Peripheral blood mononuclear cell (primary cell): ENCODE results near the genes CD48, PCP4L1, CFAP126 and FCGR3B.

- PRO-cap, 8 experiments: no peak in any of the 8 experiments
Observed at GRCh38 chr1:160628778-160629110, 18.1 kb downstream of the SLAMF1 start.

GRCh38 chr1:160637980-160638636 lies 8.7 kb downstream of the SLAMF1 start:
- PRO-cap, 8 experiments: no peak in any of the 8 experiments

DNA sequence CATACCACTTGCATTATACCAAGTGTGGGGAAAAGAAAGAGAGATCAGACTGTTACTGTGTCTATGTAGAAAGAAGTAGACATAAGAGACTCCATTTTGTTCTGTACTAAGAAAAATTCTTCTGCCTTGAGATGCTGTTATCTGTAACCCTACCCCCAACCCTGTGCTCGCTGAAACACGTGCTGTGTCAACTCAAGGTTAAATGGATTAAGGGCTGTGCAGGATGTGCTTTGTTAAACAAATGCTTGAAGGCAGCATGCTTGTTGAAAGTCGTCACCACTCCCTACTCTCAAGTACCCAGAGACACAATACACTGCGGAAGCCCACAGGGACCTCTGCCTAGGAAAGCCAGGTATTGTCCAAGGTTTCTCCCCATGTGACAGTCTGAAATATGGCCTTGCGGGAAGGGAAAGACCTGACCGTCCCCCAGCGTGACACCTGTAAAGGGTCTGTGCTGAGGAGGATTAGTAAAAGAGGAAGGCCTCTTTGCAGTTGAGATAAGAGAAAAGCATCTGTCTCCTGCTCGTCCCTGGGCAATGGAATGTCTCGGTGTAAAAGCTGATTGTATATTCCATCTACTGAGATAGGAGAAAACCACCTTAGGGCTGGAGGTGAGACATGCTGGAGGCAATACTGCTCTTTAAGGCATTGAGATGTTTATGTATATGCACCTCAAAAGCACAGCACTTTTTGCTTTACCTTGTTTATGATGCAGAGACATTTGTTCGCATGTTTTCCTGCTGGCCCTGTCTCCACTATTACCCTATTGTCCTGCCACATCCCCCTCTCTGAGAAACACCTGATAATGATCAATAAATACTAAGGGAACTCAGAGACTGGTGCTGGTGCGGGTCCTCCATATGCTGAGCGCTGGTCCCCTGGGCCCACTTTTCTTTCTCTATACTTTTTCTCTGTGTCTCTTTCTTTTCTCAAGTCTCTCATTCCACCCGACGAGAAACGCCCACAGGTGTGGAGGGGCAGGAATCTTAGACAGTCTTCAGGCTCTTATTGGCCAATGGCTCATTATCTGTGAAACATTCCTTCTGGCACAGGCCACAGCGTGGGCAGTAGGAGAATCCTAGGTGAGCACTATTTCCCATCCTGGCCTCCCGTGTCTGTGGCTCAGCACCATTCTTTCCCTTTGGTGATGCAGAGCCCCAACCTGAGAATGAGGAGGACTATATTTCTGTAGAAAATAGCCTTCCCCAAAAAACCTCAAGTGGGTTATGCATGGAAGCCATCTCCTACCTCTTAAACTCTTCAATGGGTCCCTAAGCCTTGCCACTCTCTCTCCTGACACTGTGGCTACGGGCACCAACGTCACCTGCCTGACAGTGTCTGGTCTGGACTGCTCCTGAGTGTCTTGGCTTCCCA lies 5.8 kb upstream of the SLAMF1 start:
- PRO-cap, 8 experiments: no peak in any of the 8 experiments

GRCh38 chr1:160665677-160666290 lies 18.9 kb upstream of the SLAMF1 start:
- PRO-cap, 8 experiments: no peak in any of the 8 experiments

GRCh38 chr1:160678601-160679285 lies 31.9 kb upstream of the SLAMF1 start:
- PRO-cap, 8 experiments: no peak in any of the 8 experiments

DNA sequence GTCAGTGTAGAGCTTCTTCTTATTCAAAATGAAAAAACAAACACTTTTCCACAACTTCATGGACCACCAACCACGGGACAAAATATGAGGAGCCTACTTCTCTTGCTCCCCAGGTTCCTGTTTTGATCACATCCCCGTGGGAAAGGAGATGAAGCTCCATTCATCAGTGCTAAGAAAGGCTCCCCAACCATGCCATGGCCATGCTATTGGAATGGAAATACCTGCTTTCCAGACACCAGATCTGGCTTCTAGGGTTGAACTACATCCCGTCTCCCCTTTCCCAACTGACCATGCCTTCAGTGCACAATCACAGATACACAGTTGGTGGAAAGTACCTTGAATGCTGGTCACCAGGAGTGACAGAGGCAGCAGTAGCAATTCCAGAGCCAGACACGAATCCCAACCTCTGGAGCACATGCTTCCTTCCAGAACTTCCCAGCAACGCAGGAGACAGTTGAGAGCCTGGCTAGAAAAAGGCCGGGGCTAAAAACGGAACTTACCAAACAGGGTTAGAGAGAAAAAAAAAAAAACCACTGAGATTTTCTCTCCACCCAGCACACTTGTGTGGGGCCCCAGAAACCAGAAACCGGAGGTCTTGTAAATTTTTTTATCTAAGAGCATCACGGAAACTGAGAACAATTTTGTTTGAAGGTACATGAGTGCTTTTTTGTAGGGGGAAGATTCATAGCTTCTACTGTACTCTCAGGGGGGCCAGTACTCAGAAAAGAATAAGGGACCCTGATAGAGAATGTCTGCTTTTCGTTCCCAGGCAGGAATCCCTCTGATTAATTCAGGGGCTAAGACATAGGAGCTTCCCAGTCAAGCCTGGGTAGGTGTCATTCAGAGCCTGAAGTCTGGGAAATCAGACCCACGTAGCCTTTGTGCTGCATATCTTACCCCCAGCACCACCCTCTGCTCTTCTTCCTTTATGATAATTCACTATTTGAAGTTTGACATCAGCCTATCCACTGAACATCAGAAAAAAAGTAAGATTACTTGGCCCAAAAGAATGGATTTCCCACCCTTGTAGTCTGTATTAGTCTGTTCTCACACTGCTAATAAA lies at the start of gene CD48:
CD48 (minus strand) TSS at position 476 of the 1,063 bp plus-strand sequence.
- PRO-cap, 8 experiments: peak in 6 of 8 experiments; most common plus-strand start position 575 of the sequence (in 2); most common minus-strand start position 445 of the sequence (in 6)

DNA sequence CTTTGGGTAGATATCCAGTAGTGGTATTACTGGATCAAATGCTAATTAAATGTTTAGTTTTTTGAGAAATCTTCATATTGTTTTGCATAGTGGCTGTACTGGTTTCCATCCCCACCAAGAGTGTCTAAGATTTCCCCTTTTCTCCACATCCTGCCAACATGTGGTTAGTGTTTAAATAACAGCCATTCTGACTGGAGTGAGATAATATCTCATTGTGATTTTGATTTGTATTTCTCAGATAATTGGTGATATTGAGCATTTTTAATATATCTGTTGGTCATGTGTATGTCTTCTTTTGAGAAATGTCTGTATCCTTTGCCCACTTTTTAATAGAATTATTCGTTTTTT lies 5.1 kb downstream of the LY9 start:
- PRO-cap, 8 experiments: peak in 1 of 8 experiments; most common minus-strand start position 122 of the sequence (in 1)

- PRO-cap, 8 experiments: no peak in any of the 8 experiments
Observed at GRCh38 chr1:160880829-160881660, 3.9 kb downstream of the ITLN1 start.

DNA sequence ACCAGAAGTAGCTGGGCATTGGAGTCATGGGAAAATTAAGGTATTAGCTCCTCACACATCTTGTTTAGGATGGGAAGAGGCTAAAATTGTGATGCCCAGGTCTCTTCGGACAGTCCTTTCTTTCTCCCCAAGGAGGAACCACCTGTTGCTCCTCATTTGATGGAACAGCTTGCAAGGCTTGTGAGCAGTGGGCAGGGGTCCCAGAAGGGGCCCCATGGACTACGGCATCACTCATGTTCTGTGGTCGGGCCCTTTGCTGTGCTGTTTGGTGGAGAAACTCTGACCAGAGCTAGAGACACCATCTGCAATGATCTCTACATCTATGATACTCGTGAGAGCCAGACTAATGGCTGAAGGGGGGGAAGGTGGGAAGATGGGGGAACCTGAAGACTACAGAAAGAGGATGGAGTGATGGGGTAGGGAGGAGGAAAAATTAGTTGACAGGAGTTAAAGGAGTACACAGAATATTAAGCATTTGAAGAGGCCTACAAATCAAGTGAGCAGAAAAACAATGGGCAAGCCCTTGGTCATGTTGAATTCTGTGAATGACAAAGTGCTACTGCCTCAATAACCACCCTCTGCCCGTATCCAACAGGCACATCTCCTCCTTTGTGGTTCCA lies 1.4 kb downstream of the KLHDC9 start:
- PRO-cap, 8 experiments: peak in 1 of 8 experiments; most common minus-strand start position 229 of the sequence (in 1)

- PRO-cap, 8 experiments: peak in 1 of 8 experiments; most common minus-strand start chr1:161131941 (in 1)
Observed at GRCh38 chr1:161131386-161132280, 834 bp downstream of the DEDD start.

DNA sequence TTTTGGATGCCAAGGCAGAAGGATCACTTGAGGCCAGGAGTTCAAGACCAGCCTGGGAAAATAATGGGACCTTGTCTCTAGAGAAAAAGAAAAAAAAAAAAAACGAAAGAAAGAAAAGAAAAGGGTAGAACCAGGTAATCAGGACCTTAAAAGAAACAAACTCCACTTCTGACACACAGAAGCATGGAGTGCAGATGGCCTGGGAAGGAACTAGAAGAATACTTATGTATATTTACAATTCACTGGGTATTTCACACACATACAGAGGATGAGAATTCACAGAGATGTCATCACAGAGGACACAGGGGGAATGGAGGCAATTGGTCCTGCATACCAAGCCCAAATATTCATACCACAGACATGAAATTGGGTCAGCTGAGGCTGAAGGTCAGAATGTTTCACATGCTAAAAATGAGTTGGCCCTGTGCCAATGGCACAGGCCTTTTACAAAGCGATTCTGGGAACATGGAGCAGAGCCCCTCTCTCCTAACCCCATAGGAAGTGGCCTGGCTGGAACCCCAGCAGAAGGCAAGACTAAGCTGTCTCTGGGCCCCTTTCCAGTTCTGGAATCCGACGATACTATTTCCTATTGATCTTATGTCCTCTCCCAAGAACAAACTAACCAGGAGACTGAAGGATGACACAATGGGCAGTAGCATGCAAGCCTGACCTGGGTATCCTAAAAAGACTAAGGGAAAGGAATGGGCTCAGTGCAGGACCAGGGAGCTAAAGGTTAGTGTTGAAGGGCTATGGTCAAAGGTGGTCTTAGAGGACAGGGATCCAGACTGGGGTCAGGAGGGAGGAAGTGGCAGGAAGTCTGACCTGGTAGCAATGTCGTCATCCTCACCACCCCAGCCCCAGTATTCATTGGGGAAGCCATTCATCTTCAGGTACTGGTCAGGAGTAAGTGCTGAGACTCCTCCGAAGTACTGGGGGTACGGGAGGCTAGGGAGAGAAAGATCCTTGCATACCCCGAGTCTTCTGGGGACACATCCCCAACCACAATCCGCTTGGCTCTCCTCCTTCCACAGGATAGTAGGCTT lies 4.2 kb downstream of the B4GALT3 start:
- PRO-cap, 8 experiments: no peak in any of the 8 experiments

GRCh38 chr1:161222133-161222830 lies 1.1 kb downstream of the APOA2 start:
- PRO-cap, 8 experiments: peak in 2 of 8 experiments; most common plus-strand start chr1:161222321 (in 1)

- PRO-cap, 8 experiments: peak in 1 of 8 experiments; most common plus-strand start chr1:161224197 (in 1)
Observed at GRCh38 chr1:161224048-161224902, 847 bp upstream of the APOA2 start.

- PRO-cap, 8 experiments: peak in 5 of 8 experiments; most common plus-strand start chr1:161227912 (in 3); most common minus-strand start chr1:161227784 (in 1)
Observed at GRCh38 chr1:161226827-161228151, 1.4 kb downstream of the TOMM40L start.

- PRO-cap, 8 experiments: no peak in any of the 8 experiments
Observed at GRCh38 chr1:161258284-161259108, at the start of gene PCP4L1. TSS of gene PCP4L1 (plus strand) at chr1:161258745.

GRCh38 chr1:161367330-161368168 lies at the start of gene CFAP126:
TSS of gene CFAP126 (minus strand) at chr1:161367876.
- PRO-cap, 8 experiments: no peak in any of the 8 experiments

DNA sequence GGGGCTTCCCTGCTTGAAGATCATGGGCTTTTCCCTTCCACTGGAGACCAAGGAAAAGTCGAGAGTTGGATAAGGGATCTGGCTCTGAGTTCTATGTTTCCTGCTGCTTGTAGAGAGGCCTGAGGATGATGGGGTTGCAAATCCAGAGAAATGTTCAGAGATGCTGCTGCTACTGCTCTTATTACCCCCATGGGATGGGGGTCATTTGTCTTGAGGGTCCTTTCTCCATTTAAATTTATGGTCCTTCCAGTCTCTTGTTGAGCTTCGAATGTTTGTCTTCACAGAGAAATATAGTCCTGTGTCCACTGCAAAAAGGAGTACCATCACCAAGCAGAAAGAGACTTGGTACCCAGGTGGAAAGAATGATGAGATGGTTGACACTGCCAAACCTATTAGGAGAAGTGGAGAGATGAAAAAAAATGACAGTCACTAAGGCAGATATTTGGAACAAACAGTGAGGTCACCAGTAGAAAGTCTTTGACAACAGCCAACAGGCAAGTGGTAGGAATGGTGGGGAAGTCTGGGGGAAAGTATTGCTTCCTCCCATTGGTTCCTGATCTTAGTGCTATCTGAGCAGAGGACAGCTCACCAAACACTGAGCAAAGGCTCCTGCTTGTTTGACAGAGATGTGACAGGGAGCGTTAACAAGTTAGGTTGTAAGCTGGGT lies 6.7 kb downstream of the FCGR3A start:
- PRO-cap, 8 experiments: no peak in any of the 8 experiments

- PRO-cap, 8 experiments: no peak in any of the 8 experiments
Observed at GRCh38 chr1:161566179-161566734, 16.6 kb upstream of the FCGR3A start.

GRCh38 chr1:161630952-161631798 lies at the start of gene FCGR3B:
TSS of gene FCGR3B (minus strand) at chr1:161631176.
- PRO-cap, 8 experiments: no peak in any of the 8 experiments

DNA sequence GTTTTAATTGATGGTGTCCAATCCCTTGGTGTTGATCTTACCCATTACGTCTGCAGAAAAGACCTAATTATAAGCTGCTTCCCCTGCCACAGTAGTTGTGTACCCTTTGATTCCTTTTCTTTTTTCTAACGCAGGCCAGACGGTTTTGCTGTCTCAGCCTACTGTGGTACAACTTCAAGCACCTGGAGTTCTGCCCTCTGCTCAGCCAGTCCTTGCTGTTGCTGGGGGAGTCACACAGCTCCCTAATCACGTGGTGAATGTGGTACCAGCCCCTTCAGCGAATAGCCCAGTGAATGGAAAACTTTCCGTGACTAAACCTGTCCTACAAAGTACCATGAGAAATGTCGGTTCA lies 35.8 kb downstream of the ATF6 start:
- PRO-cap, 8 experiments: no peak in any of the 8 experiments